ENCODE data around the genes BEND3 and SOBP.

- PRO-cap, result bidirectional peak, plus-strand start at chr6:107115388, minus-strand start at chr6:107115265; bidirectional peak, plus-strand start at chr6:107116004, minus-strand start at chr6:107115918
- RAMPAGE, long total RNA, 3 experiments, result no peak in any of the 3 experiments
Measured at GRCh38 chr6:107115197-107116135, at the start of gene BEND3. Gene BEND3, minus strand, starts transcription at chr6:107115515.

DNA sequence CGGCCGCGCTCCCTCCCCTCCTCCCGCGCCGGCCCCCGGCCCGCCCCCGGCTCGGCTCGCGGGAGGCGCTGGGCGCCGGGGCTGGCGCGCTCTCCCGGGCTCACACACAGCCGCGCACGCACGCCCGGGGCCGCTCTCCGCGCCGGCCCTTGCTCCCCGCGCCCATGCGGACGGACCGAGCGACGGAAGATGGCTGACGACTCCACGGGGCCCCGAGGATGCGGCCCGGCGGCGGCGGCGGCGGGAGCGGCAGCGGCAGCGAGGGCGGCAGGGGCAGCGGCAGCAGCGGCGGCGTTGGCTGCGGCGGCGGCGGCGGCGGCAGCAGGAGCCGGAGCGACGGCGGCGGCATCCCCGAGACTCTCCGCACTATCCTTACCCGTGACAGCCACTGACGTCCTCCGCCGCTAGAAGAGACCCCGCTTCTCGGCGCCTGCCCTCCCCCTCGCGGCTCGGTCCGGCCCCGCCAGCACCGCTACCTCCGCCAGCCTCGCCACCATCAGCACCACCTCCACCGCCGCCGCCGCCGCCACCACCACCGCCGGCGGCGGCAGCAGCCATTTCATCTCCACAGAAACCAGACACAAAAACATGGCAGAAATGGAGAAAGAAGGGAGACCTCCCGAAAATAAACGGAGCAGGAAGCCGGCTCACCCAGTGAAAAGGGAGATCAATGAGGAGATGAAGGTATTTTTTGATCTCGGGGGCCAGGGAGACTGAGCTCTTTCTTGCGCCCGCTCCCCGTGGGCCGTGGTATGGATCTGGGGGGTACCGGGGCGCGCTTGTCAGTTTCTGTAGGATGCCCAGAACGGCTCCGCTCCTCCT, at the start of gene SOBP:
Gene SOBP, plus strand, starts transcription at position 89 of the 822 bp plus-strand sequence.
- PRO-cap, result bidirectional peak, plus-strand start at position 109 of the sequence, minus-strand start outside the sequence; bidirectional peak, plus-strand start at position 687 of the sequence, minus-strand start at position 383 of the sequence
- RAMPAGE, long total RNA, 3 experiments, result no peak in any of the 3 experiments

GRCh38 chr6:107823051-107823634, 970 bp downstream of the SCML4 start:
- PRO-cap, result no peak
- RAMPAGE, long total RNA, 3 experiments, result no peak in any of the 3 experiments

GRCh38 chr6:107868623-107869529, 44.8 kb upstream of the SCML4 start:
- PRO-cap, result no peak
- RAMPAGE, long total RNA, 3 experiments, result no peak in any of the 3 experiments

DNA sequence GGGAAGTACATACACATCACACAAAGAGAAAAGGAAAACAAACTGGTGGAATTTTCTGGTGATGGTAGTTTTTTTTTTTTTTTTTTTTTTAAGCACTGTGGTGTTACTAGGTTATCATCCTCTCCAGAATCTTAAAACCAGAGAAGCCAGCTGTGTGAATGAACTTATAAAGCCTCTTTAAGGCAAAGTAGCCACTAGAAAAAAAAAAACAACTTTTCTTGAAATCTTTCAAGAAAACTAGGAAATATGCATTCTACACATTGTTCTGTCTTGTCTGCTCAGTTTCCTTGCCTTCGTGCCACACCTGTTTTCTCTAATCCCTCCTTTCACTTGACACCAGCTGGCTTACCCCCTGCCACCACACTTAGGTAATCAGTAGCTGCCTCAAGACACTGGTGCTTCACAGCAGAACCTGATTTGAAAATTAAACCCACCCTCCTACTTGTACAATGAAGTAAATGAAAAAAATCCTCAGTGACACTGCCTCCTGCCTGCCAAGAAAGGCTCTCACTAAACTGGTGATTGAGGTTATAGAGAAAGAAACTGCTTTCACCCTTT, 45.7 kb upstream of the SCML4 start:
- PRO-cap, result no peak
- RAMPAGE, long total RNA, 3 experiments, result no peak in any of the 3 experiments

DNA sequence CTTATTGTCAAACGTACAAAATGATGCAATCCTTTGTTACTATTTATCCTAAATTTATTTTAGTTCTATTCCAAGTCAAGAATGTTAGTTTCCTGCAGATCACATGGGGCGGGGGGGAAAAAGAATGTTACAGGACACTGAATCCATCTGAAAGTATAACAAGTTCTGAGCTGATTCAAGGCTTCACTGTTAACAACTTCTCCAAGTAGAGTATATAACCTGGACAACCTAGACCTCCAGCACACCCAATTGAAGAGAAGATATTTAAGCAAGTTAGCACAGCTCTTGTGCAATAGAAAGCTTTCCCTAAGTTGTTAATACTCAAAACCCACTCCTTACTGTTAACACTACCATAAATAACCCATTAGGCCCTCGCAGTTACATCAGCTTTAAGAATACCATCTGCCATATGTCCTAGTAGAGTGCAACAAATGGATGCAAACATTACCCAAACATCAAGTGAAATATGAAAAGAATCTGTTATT, 1.3 kb downstream of the SEC63 start:
- PRO-cap, result no peak
- RAMPAGE, long total RNA, 3 experiments, result no peak in any of the 3 experiments

DNA sequence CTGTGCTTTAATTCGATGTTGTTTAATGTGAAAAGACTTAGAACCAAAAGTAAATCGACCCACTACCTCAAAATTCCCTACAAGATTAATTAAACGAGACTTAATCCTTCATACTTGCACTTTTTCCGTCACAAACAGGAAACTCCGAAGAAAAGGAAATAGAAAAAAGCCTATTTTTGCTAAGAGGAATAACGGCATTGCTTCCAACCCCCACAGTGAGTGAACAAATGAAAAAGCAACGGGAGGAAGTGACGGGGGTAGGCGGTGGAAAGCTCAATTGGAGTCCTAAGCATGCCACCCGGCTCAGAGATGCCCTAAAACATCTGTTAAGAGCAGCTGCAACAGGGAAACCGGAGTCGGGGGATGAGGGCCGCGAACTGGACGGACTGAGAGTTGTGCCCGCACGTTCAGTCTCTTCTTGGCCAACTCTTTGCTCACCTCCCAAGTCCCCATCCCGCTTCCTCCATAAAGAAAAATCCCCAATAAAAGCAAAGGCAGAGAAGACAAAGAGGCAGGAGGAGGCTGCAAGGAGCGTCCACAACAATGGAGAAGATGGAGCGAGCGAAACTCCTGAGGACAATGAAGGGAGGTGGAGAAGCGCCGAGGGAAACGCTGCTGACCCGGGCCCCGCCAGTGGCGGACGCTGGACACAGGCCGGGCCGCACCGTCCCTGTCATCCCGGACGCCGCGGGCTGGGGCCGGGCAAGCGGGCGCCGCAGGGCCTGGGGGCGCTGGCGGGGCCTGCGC, 727 bp downstream of the SEC63 start:
- PRO-cap, result bidirectional peak, plus-strand start at position 218 of the sequence, minus-strand start at position 221 of the sequence
- RAMPAGE, long total RNA, 3 experiments, result no peak in any of the 3 experiments

DNA sequence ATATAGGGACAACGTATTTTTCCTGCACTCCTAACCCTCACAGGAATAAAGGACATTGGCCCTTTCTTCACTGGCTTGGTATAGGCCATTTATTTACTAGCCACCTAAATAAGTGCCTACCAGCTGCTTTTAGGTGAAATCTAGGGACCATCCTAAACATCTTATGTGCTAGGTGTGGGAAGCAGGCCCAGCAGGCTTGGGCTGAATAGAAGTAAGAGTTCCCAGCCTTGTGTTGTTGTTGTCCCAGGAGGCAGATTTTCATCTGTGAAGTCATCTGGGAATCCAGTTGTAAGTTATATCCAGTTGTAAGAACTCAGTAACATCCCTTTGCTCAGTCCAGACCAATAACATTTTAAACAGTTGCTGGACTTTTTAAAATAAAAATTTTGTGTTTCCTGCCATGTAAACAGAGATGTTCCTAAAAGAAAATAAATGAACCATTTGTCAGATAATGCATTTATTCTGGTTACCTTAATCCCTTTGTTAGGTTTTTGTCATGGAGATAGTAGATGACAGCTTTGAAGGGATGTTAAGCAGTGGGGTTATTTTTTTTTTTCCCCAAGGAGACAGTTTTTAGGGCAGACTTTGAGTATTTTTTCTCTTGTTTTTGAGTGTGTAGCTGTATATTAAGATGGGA, 21.5 kb downstream of the FOXO3 start:
- PRO-cap, result no peak
- RAMPAGE, long total RNA, 3 experiments, result no peak in any of the 3 experiments

GRCh38 chr6:108587779-108588166, 27.1 kb downstream of the FOXO3 start:
- PRO-cap, result unidirectional peak, plus-strand start at chr6:108588001
- RAMPAGE, long total RNA, 3 experiments, result no peak in any of the 3 experiments

DNA sequence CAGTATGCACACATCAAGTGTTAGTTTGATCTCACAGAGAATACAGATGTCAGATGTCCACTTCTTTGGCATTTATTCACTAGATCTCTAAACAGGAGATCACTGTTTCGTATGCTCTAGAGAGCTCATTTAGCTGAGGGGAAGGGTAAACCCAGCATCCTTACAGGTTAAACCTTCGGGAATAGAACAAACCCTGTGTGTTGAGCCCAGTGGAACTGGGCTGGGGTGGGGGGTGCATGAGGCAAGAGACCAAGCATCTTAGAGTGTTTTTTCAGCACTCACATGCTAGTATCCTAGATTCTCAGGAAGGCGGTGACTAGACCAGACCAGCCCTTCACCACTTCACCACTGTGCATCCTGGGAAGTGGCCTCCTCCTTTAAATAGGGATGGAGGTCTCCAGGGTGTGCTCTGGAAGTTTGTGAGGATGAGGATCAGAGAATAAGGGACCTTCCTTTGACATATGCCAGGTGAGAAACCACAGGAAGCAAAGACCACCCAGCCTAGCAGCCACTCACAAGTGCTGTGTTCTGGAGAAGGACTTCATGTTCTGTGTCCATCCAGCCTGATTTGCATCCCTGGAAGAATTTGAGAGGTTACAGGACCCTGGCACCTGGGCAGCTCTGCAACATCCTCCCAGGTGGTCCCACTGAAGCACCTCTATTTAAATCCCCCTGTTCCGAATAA, 75.7 kb downstream of the FOXO3 start:
- PRO-cap, result no peak
- RAMPAGE, long total RNA, 3 experiments, result no peak in any of the 3 experiments

- PRO-cap, result no peak
- RAMPAGE, long total RNA, 3 experiments, result no peak in any of the 3 experiments
Measured at GRCh38 chr6:108684914-108685956, 124.5 kb downstream of the FOXO3 start.

DNA sequence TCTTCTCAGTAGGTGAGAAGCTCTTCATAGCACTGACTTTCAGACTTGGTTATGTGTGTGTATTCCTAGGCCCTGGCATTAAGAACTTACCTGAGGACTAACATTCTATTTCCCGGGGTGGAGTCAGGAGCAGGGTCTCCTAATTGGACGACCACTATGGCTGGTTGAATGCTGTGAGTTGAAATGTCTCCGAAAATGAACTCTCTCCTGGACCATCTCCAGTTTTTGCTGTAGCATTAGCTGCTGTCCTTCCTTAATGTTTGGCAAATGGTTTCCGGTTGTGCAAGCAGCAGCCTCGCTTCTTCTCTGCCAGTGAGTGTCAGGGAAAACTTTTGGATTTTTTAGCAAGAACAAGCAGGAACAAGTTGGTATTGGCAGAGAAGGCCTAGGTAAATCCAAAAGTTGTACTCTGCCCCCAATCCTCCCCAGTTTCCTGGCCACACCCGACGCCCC, 103.1 kb downstream of the ARMC2 start:
- PRO-cap, result bidirectional peak, plus-strand start at position 266 of the sequence, minus-strand start at position 230 of the sequence
- RAMPAGE, long total RNA, 3 experiments, result no peak in any of the 3 experiments

DNA sequence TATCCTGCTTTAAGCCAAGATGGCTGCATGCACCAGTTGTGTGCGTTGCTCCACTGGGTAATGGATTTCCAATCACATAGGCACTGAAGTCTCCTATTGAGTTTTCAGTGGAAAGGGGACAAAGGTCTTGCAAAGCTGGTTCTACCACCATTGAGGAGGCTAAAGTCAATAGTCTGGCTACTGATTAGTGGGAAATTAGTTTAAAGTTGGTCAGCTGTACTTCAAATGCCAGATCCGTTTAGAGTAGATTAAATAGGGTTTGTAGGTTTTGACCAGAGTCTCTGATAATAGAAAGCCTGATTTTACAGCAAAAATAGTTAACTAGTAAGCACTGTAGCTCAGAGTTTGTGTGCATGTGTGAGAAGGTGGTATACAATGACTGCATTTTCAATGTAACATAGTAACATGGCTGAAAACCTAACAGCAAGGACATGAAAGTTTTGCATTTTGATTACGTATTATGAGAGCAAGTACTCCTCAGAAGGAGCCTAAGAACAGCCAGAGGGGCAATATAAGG, 104.8 kb downstream of the SESN1 start:
- PRO-cap, result no peak
- RAMPAGE, long total RNA, 3 experiments, result no peak in any of the 3 experiments

DNA sequence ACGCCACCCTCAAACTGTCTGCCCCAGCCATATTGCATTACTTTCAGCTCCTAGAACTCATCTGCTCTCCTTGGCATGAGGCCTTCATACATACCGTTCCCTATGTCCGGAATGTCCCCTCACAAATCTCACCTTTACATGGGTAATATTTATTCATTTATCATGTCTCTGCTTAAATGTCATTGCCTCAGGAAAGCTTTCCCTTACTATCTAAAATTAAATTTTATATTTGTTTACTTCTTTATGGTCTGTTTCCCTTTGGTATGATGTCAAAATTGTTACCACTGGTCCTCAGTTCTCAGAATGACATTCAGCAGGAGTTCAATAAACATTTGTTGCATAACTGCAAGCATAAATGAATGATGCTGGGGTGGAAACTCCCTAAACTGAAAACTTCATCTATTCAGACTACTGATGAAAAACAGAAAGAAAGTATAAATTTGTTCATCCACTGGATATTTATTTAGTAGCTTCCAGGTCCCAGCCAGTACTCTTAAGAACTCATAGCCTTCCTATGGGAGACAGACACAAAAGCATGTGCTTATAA, 3.1 kb downstream of the SESN1 start:
- PRO-cap, result no peak
- RAMPAGE, long total RNA, 3 experiments, result no peak in any of the 3 experiments

DNA sequence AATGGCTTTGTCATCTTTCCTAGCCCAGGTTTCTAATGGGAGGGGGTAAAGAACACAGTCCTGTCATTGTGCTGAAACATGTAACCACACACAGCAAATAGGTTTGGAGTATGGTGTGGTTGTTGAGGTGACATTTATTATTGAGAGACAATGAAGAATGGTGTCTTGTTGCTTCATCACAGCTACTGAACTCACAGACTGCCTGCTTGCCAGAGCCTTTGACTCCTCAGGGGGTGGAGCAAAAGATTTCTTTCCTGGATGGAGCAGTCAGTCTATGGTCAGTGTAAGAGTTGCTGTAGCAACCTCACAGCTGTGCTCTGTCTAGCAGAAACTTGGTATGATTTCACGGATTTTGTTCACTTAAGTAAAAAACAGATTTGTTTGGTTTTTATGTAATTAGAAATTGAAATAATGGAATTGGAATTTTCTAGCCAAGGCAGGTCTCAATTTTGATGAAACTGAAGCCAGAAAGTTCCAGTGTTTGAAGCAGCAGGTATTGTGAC, 70.3 kb downstream of the CEP57L1 start:
- PRO-cap, result unidirectional peak, minus-strand start at position 187 of the sequence
- RAMPAGE, long total RNA, 3 experiments, result no peak in any of the 3 experiments

- PRO-cap, result bidirectional peak, plus-strand start at chr6:109237317, minus-strand start at chr6:109237215
- RAMPAGE, long total RNA, 3 experiments, result no peak in any of the 3 experiments
Measured at GRCh38 chr6:109236349-109237522, 141.4 kb downstream of the CEP57L1 start.

DNA sequence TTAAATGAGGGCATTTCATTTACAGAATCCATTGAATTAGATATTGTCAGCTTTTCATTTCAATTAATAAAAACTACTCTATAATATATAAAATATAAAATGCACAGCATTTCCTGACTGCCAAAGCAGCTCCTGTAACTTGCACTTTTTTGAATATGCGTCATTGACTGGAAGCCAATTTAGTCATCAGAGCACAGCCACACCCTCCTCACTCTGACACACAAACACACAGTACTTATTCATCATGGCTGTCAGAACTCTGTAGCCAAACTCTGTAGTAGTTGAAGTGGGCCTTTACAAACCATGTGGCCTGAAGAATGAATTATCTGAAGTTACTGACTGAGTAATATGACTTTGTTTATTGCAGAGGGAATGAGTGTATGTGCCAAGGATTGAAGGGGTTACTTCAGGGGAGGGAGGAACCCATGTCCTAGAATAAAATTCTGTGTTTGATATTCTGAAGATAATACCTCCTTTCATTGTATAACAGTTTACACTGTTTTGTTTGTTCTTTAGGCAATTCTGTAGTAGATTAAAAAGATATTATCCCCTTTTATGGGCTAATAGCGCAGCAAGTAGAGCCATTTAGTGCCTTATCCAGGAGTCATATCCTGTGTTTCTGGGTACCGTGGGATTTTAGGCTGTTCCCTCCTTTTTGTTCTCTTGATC, 102.7 kb downstream of the FIG4 start:
- PRO-cap, result no peak
- RAMPAGE, long total RNA, 3 experiments, result no peak in any of the 3 experiments

DNA sequence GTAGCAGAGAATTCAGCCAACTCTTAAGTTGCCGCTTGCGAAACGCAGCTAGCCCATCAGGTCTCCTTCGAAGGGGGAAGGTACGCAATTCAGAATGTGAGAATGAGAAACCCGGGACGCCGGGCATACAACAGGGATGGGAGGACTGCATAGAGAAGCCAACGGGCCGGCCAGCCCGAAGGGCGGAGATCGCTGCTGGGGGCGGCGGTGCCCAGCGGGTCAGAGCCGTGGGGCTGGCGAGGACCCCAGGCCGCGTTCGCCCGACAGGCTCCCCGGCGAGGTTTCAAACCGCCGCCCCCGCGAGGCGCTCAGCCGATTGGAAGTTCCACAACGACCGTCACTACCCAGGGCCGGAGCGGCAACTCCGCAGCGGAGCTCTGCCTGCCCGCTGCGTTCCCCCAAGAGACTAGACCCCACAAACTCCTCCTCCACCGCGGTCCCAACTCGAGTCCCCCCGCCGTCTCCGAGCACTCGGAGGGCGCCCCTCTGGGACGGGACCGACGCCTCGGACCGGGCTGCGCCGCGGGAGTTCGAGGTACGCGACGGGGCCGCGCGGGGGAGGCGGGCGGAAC, 902 bp downstream of the CDK19 start:
- PRO-cap, result bidirectional peak, plus-strand start at position 340 of the sequence, minus-strand start at position 277 of the sequence
- RAMPAGE, long total RNA, 3 experiments, result no peak in any of the 3 experiments

DNA sequence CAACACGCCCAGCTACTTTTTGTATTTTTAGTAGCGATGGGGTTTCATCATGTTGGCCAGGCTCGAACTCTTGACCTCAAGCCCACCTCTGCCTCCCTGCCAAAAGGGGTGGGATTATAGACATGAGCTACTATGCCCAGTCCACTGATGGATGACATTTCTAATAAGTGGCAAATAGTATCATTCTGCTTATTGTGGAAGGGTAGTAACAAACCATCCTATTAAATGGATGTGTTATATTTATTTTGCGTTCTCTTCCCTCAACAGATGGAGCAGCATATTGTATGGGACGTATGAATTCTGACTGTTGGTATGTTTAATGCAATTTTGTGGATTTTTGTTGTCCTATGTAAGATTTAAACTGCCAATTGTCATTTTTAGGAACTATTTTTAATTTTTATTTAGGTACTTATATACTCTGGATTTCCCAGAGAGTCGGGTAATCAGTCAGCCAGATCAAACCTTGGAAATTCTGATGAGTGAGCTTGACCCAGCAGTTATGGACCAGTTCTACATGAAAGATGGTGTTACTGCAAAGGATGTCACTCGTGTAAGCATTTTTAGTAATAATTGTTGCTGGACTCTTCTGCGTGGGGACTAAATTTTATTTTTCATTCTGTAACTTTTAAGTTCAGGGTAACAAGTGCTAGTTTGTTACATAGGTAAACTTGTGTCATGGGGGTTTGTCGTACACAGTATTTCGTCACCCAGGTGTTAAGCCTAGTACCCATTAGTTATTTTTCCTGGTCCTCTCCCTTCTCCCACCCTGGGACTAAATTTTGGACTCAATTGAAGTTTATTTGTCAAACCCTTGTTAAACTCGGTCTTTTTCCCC, 17.5 kb downstream of the AMD1 start:
- PRO-cap, result no peak
- RAMPAGE, long total RNA, 3 experiments, result no peak in any of the 3 experiments

- PRO-cap, result no peak
- RAMPAGE, long total RNA, 3 experiments, result no peak in any of the 3 experiments
Measured at GRCh38 chr6:110958052-110958312, 524 bp upstream of the GTF3C6 start.